Type B pancreatic cell (in vitro differentiated cells): Measurements from ENCODE around the gene ITGB8.

DNA sequence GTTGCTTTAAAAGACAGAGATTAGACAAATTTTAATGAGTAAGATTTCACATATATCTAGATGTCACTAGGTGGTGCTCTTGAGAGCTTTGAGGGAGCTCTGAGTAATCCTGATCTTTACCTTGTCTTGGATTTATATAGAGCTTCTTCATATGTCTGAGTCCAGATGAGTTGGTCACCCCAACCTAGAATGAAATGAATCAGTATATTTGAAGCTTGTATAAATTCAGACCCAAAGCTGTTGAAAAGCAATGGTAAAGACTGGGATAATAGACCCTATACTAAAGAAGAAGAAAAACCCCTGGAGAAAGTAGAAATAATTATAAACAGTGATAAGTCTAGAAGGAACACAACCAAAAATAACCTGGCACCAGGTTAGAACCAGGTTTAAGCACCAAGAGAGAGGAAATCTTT is 3.6 kb downstream of the AGR2 start:
- PRO-cap, result no peak

DNA sequence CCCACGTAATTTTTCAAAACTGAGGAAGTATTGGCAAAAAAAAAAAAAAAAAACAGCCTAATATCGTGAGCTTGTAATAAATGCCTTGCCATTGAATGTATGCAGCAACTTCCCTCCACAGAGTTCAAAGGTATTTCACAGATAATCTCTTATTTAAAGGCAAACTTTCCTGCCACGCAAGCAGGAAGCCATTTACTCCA is 633 bp upstream of the AGR2 start:
- PRO-cap, result no peak

GRCh38 chr7:16853025-16853606 is 28.7 kb downstream of the AGR3 start:
- PRO-cap, result no peak

DNA sequence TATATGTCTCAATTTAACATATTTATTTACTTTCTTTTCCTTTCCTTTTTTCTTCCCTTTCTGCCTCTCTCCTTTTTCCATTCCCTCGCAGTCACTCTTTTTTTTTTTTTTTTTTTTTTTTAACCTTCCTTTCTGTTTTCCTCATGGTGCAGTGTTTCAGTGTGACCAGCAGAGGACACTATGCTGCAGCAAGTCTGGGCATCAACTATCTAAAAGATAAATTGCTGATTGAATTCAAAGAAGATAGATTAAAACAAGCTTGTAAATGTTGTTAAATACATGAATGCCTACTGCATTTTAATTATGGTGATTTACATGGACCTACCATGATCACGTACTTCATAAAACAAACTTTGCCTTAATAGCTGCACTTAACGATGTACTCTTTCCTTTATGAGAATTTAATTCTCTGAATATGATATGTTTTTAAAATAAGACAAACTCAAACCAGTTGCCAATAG is 100.9 kb upstream of the AGR3 start:
- PRO-cap, result no peak

DNA sequence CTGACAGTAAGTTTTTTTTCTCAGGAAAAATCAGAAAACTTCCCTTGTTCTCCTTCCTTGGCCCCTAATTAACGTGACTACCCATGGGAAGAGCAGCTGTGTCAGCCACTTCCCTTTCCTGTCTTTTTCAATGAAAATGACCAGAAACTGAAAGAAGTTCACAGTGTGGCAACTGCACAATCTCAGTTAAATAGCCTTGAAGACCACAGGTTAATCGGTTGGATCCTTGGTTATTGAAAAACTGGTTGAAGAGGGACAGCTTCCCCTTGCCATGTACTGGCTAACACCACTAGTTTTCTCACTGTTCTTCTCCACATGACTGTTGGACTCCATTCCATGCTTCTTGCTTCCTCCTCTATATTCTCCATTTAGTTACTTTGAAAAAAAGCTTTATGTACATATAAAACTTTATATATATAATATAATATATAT is 148.8 kb upstream of the AGR3 start:
- PRO-cap, result no peak

DNA sequence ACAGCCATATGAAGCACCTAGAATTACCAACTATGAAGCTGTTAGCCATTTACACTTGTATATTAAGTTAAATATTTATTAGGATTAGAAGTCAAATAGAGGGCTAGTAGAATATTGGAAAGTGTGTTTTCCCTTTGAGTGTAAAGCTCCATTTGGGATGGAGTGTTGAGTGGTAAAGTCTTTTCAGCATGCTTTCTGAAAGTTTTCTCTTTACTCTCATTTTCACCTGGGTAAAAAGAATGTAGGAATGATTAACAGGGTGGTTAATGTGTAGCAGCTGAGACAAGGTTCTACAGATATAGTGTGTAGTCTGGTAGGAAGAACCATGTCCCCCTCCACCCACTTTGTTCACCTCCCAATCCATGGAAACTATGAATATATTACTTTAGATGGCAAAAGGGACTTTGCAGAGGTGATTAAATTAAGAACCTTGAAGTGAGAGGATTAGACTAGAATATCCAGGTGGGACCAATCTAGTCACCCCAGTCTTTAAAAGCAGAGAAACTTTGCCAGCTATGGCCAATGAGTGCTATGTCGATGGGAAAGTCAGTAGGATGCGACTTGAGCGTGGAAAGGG is 166.5 kb upstream of the AHR start:
- PRO-cap, result no peak

DNA sequence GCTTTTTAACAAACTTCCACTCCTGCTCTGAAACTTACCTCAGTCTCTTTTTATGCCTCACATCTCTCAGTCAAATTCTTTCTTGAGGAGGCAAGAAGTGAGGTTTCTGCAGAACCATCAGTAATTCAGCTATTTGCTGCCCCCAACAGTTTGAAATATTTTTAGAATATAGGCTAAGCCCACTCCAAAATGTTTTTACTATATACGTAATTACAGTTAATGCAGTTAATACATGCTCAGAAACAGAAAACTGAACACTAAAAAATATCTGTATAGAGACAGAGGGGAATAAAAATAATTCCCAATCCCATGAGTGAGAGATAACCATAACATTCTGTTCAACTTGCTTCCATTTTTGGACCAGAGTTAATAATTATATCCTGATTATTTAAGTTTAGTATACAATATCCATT is 78.4 kb downstream of the SNX13 start:
- PRO-cap, result no peak

GRCh38 chr7:18201249-18201712 is 173.6 kb upstream of the PRPS1L1 start:
- PRO-cap, result no peak

DNA sequence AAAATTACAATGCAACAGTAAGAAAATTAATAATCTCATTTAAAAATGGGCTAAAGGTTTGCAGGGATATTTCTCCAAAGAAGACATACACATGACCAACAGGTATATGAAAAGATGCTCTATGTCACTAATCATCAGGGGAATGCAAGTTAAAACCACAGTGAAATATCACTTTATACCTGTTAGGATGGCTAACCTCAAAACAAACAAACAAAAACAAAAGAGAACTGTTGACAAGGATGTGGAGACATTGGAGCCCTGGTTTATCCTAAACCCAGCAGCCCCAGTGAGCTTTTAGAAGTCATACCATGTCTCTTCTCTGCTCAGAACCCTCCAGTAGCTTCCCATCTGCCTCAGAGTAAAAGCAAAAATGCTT is 67.2 kb upstream of the HDAC9 start:
- PRO-cap, result no peak

DNA sequence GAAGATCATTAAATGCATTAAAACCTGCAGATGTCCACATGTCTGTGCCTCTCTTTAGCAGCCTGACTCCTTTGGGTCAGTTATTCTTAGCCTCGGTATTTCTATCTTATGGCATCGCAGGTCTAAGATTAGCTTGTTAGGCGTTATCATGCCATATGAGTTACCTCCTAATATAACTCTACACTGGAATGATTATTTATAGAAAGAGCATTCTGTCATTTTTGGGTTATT is 10.2 kb downstream of the HDAC9 start:
- PRO-cap, result no peak

- PRO-cap, result no peak
These were observed 12.8 kb downstream of the HDAC9 start for GRCh38 chr7:18508299-18508804.

DNA sequence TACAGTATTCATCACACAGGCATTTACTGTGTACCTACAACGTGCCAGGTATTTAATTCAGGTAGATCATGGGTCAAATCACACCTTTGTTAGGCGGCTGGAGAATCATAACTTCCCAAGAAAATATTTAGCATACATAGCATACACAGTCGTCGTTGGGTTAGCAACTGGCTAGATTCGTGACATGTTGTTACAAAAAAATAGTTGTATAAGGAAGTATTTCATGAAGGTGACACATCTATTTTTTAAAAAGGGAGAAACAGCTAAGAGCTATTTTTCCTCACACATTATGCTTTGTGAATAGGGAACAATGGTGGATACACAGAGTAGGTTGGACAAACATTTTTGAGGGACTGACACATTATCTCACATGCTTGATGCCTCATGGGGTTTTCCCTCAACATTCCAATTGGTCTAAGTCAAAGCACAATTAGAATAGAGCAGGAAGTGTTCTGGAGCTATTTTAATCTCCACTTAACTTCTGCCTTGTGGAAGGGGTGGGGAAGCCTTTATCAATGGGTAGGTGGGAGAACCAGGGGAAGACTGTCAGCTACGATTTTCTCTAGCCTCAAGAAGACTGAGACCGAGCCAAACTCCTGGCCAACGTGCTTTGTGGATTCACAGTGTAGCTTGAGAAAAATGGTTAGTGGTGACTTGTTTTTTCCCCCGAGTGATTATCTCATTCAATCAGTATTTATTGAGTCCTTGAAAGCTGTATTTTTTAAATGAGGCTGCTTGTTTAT is 13.4 kb downstream of the HDAC9 start:
- PRO-cap, result no peak

DNA sequence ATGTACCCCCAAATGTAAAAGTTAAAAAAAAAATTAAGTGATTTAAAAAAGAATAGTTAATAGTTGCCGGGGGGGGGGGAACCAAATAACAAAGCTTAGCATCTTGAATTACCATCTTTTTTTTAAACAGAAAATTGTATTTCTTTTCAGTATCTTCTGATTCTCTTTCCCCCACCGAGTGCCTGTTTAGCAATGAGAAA is 236.8 kb downstream of the TWIST1 start:
- PRO-cap, result no peak

DNA sequence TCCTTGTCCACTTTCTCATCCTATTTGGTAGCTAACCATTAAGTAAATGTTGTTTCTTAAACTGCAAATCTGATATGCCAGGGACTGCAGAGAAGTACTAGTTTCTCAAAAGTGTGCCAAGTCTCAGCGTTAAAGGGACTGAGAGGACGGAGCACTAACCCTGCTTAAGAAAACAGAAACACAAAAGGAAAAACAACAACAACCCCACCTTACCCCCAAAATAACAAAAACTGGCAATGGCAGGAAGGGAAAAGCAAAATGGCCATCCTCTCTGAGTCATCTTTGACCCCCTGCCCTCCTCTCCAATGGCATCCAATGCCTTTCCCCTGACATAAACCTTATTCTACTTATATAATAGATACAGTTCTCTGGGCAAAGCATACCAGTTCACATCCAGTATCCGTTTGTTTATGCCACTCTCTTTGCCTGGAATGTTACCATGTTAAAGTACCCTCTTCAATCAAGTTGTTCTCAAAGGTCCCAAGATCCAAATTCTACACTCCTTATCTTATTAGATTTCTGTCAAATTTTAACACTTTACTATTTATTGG is 1.6 kb downstream of the POLR1F start:
- PRO-cap, result no peak

DNA sequence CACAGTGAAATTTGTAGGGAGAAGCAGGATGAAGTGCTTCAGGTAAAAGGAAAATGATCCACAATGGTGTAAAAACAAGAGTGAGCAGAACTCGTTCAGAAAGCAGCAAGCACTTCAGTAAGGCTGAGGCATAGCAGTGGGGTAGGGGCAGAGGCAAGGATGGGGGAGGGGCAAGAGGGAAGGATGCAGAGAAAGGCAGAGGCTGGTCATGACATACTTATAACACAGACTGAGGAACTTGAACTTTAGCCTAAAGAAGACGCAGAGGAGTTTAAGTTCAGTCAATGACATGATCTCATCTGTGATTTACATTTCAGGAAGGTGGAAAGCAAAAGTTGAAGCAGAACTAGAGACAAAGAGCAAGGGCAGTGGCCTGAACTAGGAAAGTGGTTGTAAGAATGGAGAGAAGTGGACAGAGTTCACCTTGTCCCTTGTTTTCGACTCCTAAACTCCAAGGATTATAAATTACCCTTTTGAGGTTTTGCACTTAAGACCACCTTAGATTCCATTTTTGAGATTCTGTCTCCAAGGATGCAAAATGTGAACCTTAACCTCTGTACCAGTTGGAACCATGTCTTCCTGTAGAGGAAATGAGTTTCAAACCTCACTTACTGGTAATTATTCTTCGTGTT is 15.8 kb downstream of the MACC1 start:
- PRO-cap, result no peak

DNA sequence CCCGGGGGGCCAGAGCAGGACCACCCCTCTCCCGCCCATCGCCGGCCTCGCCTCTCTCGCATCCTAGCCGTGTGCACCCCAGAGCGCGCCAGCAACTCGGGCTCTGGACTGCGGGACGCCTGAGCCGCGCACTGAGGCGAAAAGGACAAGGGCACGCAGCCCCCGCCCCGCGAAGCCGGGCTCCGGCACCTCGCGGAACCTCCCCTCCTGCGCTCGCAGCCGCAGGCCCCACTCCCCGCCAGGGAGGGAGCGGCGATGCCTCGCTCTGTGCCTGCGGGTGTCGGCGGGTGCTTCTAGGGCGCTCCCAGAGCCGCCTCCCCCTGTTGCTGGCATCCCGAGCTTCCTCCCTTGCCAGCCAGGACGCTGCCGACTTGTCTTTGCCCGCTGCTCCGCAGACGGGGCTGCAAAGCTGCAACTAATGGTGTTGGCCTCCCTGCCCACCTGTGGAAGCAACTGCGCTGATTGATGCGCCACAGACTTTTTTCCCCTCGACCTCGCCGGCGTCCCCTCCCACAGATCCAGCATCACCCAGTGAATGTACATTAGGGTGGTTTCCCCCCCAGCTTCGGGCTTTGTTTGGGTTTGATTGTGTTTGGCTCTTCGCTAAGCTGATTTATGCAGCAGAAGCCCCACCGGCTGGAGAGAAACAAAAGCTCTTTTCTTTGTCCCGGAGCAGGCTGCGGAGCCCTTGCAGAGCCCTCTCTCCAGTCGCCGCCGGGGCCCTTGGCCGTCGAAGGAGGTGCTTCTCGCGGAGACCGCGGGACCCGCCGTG is at the start of gene ITGB8:
Gene ITGB8 (plus strand): TSS at position 81 of the 772 bp plus-strand sequence.
- PRO-cap, result bidirectional peak, plus-strand start at position 231 of the sequence, minus-strand start at position 215 of the sequence; bidirectional peak, plus-strand start at position 568 of the sequence, minus-strand start at position 379 of the sequence

GRCh38 chr7:20345395-20346157 is 14.9 kb downstream of the ITGB8 start:
- PRO-cap, result no peak

DNA sequence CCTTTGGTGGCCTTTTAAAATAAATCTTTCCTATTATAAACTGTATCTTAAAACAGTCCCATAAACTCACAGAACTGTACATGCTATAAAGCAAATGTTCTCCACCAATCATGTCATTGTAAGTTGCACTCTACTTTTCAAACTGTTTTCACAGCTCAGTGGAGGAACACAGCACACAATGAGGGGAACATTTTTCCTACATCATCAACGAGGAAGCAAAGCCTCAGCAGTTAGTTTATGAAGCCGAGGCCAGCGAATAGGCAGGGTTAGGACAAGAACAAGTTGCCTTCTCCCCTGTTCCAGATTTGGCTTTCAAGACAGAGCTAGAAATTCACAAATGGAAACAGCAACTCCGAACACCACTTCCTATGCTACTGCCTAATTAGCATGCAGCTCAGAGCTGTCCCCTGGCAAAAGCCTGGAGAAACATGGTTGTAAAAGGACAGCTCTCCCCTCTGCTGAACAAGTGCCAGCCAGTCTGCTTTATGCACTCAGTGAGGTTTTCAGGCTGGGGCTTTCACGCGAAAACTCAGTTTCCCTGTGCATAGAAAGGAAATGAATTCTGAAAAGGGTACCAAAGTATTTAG is 19.8 kb downstream of the ITGB8 start:
- PRO-cap, result no peak

DNA sequence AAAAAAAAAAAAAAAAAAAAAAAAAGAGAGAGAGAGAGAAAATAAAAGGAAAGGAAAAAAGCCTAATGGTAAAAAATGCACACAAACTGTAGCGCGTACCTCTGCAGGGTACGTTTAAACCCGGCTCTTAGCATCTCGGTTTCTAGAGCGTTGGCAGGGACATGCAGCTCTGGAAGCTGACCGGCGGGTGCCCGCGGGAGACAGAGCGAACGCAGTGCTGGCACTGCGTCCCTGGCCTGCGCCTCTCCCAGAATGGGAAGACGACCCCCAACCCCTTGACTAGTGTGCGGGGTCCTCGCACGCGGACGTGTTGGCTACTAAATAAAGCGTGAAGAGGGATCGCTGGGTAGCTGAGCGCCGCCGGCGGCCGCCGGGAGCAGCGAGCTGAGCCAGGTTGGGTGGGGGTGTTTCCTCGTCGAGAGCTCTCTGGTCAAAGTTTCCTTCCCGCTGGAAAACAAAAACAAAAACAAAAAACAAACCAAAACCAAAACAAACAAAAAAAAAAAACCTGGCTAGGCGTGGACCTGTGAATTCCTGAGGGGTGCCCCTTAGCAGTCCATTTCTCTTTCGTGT is 4.3 kb upstream of the SP8 start:
- PRO-cap, result no peak

GRCh38 chr7:21087951-21088453 is 301.3 kb upstream of the SP8 start:
- PRO-cap, result no peak